Pericardium (tissue), 1 donor: ENCODE data around the gene SYK.

- RRBS = no CpG with 5 or more reads among the region's 11 CpGs
Measured at GRCh38 chr9:89746541-89747181, 141.8 kb downstream of the GADD45G start.

- RRBS = no CpG with 5 or more reads among the region's 6 CpGs
Measured at GRCh38 chr9:89916138-89916611, 311.4 kb downstream of the GADD45G start.

DNA sequence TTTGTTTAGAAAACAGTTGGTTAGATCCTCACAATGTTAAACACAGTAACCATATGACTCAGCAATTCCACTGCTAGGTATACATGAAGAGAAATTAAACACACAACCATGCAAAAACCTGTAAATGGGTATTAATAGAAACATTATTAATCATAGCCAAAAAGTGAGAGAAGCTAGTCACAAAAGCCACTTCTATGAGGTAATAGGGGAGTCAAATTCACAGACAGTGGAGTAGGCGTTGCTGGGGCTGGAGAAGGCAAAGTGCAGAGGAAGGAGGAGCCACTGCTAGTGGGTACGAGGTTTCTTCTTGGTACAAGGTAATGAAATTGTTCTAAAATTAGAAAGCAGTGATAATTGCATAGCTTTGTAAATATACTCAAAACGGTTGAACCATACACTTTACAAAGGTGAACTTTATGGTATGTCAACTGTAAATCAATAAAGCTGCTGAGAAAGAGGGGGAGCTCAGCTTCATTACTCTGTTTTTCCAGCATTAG, 364.4 kb downstream of the GADD45G start:
- RRBS = no CpG with 5 or more reads among the region's 3 CpGs

- RRBS = no CpG with 5 or more reads among the region's 15 CpGs
Measured at GRCh38 chr9:89992401-89993216, 387.8 kb downstream of the GADD45G start.

- RRBS = no CpG with 5 or more reads among the region's 3 CpGs
Measured at GRCh38 chr9:90089154-90089495, 484.3 kb downstream of the GADD45G start.

- RRBS = 5% methylated on average over 39 of the region's 73 CpGs
Measured at GRCh38 chr9:90800986-90802064, at the start of gene SYK. Gene SYK (plus strand): TSS chr9:90801819.

DNA sequence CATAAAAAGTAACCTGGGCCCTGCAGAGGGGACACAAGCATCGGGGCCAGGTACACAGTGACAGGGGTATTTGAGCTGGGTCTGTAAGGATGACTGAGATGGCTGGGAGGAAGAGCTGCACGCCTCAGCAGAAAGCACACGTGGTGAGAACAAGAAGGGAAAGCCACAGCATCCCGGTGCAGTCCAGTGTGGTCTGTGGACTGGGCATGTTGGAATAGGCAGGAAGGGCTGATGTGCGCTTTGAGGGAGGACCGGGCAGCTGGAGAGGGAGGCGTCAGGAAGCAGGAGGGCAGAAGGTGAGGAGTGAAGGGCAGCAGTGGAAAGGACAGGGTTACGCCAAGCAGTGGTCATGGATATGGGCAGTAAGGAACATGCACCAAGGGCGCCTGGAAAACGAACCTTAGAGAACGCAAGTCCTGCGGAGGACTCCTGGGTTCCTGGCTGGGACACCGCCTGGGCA, 38.1 kb downstream of the SYK start:
- RRBS = no CpG with 5 or more reads among the region's 13 CpGs

DNA sequence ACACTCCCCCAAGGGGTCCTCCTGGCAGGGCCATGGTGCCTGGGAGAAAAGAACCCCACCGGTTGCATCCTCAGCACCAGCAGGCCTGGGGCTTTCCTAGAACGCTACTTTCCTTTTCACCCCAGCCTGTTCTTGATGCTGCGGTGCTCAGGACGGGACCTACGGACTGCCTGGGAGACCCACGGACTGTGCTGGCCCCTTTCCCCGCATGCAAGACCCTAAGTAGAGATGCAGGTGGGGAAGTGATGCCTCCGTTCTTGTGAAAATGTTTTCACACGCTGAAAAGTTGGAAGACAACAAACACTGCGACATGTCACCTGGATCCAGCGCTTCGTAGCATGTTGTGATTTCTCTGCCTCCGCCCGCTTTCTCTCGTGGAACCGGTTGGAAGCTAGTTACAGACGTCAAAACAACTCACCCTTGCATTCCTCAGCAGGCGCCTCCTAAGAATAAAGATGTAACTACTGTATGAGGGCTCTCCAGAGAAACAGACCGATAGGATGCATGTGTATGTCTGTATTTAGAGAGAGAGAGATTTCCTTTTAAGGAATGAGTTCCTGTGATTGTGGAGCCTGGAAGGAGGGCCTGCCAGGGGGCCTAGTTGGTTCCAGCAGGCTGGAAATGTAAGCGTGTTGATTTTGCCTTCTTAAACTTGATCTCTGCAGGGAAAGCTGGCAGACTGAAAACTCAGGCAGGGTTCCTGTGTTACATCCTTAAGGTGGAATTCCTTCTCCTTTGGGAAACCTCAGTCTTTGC, 163.5 kb downstream of the SYK start:
- RRBS = no CpG with 5 or more reads among the region's 20 CpGs

- RRBS = no CpG with 5 or more reads among the region's 33 CpGs
Measured at GRCh38 chr9:91036876-91037620, 235.4 kb downstream of the SYK start.

DNA sequence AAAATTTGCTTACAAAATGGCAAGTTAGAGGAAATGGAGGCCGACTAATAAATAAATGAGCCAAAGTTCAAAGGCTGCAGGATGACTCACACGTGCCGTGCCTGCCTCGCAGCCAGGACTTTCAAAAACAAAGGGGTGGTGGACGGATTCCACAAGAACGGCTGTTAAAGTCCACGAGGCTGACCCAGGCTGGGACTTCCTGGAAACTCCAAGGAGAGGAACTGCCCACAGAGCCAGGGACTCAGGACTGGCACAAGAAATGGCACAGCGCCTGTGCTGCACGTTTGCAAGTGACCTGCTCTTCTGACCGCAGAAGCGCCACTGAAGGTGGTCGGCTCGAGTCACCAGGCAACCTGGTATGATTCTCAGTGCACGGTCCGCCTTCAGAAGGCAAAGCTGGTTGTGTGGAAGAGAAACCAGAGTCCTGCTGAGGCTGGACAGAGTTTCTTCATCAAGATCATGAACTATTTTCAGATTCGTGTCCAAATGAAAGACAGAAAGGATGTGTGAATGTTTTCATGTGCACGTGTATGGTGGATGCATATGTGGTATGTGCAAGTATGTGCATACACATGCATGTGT, 236.5 kb downstream of the SYK start:
- RRBS = no CpG with 5 or more reads among the region's 17 CpGs

DNA sequence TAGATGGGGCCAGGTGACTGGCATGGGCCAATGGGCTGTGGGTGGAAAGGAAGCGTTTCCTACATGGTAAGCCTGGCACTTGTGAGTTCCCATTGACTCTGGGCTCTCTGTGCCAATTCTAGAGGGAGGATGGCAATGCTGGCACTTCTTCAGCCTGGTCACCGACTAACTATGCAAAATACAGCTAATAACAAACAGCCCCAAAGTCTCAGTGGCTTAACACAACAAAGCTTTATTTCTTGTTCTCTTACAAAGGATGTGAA, 258.1 kb downstream of the SYK start:
- RRBS = no CpG with 5 or more reads among the region's 2 CpGs

DNA sequence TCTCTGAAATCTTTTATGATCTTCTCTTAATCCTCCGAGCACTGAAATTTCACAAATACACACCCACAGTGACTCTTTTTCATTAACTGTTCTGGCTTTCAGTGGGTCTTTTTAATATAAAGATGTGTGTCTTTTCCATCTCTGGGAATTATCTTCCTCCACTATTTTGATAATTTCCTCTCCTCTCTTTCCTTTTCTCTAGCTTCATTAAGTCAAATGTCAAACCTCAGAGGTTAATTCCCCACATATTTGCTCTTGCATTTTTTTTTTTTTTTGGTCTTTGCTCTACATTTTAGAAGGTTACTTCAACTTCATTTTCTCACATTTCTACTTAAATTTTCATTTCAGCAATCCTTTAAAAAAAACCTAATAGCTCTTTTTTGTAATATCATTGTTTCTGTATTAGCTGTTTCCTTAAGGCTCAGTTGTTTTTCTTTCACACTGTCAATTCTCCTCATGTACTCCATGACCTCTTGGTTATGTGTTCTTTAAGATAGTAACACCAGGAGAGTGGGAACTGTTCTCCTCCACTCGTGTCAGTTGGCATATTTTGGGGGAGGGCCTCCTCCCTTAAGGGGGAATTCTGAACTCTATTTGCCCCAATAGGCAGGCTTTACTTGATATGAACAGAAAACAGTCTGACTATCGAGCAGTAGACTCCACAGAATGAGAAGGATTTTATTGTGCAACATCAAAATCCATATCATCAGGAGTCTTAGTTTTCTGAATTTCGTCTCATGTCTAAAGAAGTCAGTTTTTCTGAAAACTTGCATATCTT, 96.5 kb downstream of the AUH start:
- RRBS = no CpG with 5 or more reads among the region's 4 CpGs

DNA sequence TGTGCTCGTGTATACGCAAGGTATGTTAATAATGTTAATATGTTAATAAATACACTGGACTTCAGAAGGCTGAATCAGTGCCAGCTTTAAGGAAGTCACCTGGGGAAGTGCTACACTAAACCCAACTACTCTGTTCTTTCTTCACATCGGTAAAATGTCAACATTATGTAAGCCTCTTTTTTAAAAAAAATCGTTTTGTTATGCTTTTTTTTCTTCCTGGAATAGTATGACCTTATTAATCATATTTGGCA, 76.0 kb downstream of the AUH start:
- RRBS = no CpG with 5 or more reads among the region's 4 CpGs

- RRBS = no CpG with 5 or more reads among the region's 7 CpGs
Measured at GRCh38 chr9:91318104-91319208, 43.3 kb downstream of the AUH start.

- RRBS = 47% methylated on average over 3 of the region's 8 CpGs
Measured at GRCh38 chr9:91403925-91404356, 19.7 kb downstream of the NFIL3 start.

- RRBS = 6% methylated on average over 5 of the region's 25 CpGs
Measured at GRCh38 chr9:91420625-91421230, 2.9 kb downstream of the NFIL3 start.

DNA sequence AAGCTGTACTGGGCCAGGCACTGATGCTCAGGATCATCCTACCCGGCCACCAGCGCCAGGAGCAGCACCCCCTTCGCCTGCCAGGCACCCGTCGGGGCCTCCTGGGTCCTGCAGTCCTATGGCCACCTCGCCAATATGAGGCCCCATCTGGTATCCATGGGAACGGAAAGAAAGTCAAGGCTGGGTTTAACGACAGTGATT, 132.6 kb downstream of the ROR2 start:
- RRBS = 21% methylated on average over 1 of the region's 8 CpGs

DNA sequence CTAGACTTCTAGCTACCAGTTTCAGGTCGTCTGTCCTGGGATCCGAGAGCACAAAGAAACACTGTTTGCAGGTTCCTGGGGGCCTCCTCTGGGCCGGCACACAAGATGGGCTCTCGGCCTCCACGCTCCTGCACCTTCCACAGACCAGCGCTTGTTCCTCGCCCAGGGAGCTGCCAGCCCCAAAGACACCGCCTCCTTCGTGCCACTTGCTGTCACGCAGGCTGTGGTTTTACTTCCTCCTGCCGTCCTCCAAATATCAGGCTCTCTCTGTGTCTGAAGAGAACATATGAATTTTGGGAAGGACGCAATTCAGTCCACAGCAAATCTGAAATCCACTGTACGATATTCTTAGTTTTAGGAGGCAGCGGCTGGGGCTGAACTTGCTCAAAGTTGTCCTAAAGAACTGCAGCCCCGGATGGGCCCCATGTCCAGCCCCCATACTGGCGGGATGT, 105.8 kb downstream of the ROR2 start:
- RRBS = no CpG with 5 or more reads among the region's 16 CpGs

DNA sequence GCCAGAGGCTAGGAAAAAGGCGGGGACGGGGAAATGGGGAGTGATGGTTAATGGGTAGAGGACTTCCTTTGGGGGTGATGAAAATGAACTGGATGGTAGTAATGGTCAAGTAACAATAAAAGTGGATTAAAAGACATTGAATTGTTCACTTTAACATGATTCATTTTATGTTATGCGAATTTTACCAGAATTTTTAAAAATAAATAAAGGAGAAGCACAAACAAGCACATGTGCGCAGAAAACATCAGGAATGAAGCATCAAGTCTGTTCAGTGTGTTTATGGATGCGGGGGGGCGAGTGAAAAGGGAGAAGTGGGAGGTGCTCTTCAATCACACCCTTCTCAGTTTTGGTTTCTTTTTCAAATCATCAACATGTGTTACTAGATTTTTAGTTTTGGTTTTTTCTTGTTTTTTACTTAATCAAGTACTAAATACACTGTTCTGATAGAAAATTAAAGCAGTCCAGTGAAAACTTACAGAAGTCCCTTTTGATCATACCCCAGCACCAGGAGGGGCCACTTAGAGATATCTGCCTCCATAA, 16.1 kb downstream of the ROR2 start:
- RRBS = no CpG with 5 or more reads among the region's 6 CpGs